Heart left ventricle (tissue), 7 donors: ENCODE data around the genes FAM3C and CADPS2.

- PRO-cap, 6 experiments, result no peak in any of the 6 experiments
- RAMPAGE, long total RNA, 2 experiments, result no peak in any of the 2 experiments
- RRBS, result no CpG with 5 or more reads among the region's 11 CpGs
Observed at GRCh38 chr7:121137926-121138956, 149.7 kb downstream of the CPED1 start.

DNA sequence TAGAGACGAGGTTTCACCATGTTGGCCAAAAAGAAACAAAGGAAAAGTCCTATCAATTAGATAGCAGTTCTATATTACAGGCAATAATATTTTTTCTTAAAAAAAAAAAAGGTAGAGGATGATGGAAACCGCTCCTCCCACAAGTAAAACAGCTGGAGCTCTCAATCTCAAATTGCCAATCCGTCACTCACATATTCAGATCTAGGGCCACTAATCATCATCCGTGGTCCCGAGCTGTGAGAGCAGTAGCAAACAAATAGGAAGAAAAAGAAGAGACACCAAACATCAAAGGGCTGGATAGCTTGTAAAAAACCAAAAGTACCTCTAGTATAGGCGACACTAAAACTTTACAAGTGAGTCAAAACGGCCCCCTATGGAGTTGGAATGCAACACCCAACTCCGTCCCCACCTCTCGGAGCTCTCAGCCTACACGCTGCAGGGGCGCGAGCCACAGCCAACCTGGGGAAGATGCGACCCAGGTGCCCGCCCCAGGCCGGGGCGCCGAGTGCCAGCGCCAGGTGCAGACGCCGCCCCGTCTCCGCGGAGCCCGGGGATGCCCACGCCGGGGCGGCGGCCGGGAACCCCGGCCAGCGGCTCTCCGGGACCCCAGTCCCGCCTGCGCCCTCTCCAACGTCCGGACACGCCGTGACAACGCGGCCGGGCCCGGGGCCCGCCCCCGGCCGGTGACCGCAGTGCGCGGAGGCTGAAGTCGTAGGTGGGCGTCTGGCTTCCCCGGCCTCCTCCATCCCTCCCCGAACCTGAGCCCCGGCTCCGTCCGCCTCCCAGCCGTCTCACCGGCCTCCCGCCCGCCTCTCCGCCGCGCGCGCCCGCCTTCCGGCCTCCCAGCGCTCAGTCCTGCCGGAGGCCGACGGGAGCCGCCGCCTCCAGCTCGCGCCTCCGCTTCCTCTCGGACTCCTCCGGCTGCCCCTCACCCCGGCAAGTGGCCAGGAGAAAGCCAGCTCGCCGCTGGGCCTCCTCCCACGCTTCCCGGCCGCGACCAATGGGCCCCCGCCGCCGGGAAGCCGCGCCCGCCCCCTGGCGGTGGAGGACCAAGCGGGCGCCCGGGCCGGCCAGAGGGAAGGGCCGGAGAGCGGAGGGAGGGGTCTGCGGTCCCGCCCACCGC lies at the start of gene FAM3C:
TSS of gene FAM3C (minus strand) at position 942 of the 1,123 bp plus-strand sequence.
- PRO-cap, 6 experiments, result peak in 6 of 6 experiments; most common minus-strand start position 942 of the sequence (in 6)
- RAMPAGE, long total RNA, 2 experiments, result start-site peak on the minus strand in 2 of 2 experiments, centred at positions 948 to 950 of the sequence, 110 to 496 reads per replicate
- RRBS, result 2% methylated on average over 40 of the region's 100 CpGs

- PRO-cap, 6 experiments, result no peak in any of the 6 experiments
- RAMPAGE, long total RNA, 2 experiments, result no peak in any of the 2 experiments
- RRBS, result no CpG with 5 or more reads among the region's 4 CpGs
Observed at GRCh38 chr7:121510877-121511518, 114.9 kb upstream of the FAM3C start.

DNA sequence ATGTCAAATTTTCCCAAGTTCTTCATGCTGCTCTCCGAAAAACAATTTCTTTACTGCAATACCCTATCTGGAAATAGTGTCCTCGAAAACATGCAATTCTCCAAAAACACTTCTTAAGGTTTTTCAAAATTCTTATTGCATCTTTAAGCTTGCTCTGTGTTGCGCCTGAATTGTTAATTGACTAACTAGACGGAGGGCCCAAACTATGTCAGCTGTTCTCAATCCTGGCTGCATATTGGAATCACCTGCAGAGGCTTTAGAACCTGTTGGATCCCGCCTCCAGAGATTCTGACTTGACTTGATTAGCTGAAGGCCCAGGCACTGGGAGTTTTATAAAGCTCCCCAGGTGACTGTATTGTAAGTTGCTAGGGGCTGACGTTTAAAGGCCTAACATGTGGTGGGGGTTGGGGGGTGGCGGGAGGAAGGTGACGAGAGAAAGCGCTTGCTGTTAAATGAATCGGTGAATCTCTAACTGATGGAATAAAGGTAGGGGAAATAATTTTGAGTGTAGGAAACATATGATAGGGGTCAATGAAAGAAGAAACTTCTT lies 224.8 kb upstream of the FAM3C start:
- PRO-cap, 6 experiments, result no peak in any of the 6 experiments
- RAMPAGE, long total RNA, 2 experiments, result no peak in any of the 2 experiments
- RRBS, result no CpG with 5 or more reads among the region's 10 CpGs

DNA sequence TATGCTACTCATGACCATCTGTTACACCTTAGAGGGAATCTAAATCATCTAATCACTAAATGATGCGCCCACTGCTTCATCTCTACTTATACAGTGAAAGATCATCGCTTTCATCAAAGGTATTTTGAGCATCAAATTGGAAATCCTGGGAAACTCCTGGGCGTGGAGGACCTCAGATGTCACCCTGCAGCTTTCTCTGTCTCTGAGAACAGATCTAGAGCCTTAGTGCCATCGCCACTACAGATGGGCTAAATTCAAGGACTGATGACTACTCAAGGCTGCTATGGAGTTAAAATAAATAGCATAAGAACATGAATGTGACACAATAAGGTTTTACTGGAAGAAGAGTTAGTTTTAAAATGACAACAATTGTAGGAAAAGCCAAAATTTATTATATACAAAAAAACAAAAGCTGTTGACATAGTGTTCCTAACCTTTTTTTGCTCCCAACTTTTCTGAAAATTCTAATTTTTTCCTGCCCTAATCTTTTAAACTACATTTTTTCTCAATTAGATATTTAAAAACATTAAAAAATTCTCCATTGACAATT lies 74.3 kb upstream of the FEZF1 start:
- PRO-cap, 6 experiments, result no peak in any of the 6 experiments
- RAMPAGE, long total RNA, 2 experiments, result no peak in any of the 2 experiments
- RRBS, result no CpG with 5 or more reads among the region's 4 CpGs

DNA sequence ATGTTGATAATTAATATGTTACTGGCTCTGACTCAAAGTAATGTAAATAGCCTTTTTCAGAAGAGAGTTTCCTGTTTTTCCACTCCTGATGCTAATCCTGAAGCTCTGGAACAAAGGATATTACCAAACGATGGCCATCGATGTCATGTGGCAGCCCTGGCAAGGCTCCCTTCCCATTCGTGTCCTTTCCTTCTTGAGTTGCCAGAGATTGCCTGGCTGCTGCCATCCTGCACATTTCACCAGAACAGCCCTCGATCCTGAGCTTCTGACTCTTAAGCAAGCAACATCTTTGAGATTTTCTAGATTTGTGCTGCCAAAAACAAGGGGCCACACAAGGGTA lies 46.0 kb downstream of the RNF133 start:
- PRO-cap, 6 experiments, result no peak in any of the 6 experiments
- RAMPAGE, long total RNA, 2 experiments, result no peak in any of the 2 experiments
- RRBS, result no CpG with 5 or more reads among the region's 4 CpGs

GRCh38 chr7:122802294-122802996 lies 83.8 kb downstream of the CADPS2 start:
- PRO-cap, 6 experiments, result peak in 3 of 6 experiments; most common plus-strand start chr7:122802406 (in 2); most common minus-strand start chr7:122802365 (in 2)
- RAMPAGE, long total RNA, 2 experiments, result start-site peak on the minus strand in 1 of 2 experiments, at chr7:122802553-122802696 at its widest, 15 reads per replicate
- RRBS, result no CpG with 5 or more reads among the region's 7 CpGs

GRCh38 chr7:122828662-122829339 lies 57.5 kb downstream of the CADPS2 start:
- PRO-cap, 6 experiments, result no peak in any of the 6 experiments
- RAMPAGE, long total RNA, 2 experiments, result no peak in any of the 2 experiments
- RRBS, result no CpG with 5 or more reads among the region's 1 CpG

DNA sequence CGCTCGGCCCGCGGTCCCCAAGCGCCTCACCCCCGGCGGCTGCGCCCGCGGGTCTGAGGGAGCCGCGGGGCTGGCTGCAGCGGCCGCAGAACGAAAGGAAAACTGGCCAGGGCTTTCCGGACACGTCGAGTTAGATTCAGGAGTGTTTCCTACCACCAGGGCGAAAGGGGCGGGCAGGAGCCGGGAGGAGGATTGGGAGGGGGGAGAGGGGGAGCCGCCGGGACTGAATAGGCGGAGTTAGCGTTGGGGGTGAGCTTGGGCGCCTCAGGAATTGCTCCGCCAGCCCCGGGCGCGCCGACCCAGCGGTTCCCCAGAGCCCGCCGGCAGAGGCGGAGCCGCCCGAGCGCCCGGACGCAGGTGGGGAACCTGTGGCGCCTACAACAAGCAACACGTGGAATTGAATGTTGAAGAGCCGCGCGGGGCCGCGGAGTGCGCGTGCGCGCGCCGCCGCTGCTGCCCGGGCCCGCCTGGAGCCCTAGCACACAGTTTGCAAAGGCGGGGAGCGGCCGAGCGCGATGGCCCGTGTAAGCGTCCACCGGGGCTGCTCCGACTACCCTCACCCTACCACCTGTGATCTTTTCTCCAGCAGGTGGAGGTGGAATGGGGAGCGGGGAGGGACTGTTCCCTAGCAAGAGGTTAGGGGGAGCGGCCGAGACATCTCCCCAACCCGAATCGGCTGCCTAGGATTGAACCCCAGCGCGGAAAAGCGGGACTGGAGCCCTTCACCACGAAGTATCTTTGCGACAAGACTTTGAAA lies at the start of gene CADPS2:
TSS of gene CADPS2 (minus strand) at position 104 of the 757 bp plus-strand sequence.
- PRO-cap, 6 experiments, result peak in 6 of 6 experiments; most common plus-strand start position 234 of the sequence (in 3); most common minus-strand start position 104 of the sequence (in 6)
- RAMPAGE, long total RNA, 2 experiments, result no peak in any of the 2 experiments
- RRBS, result 1% methylated on average over 47 of the region's 75 CpGs

DNA sequence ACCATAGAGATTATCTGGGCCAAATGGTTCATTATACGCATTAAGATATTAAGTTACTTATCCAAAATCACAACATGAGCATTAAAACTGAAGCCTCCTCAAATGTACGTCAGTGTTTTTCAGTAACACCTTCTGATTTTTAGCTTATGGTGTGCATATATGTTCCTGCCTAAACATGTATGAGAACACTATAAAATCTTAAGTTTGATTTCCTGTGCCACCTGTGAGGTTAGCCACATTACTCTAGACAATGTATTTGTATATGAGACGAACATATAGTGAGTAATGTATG lies 103.1 kb downstream of the IQUB start:
- PRO-cap, 6 experiments, result no peak in any of the 6 experiments
- RAMPAGE, long total RNA, 2 experiments, result no peak in any of the 2 experiments
- RRBS, result no CpG with 5 or more reads among the region's 3 CpGs

DNA sequence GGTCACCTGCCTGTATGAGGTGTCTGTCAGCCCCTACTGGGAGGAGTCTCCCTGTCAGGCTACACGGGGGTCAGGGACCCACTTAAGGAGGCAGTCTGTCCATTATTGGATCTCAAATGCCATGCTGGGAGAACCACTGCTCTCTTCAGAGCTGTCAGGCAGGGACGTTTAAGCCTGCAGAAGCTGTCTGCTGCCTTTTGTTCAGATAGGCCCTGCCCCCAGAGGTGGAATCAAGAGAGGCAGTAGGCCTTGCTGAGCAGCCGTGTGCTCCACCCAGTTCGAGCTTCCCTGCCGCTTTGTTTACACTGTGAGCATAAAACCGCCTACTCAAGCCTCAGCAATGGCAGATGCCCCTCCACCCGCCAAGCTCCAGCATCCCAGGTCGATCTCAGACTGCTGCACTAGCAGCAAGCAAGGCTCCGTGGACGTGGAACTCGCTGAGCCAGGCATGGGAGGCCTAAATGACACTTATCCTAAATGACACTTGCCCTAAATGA lies 6.9 kb upstream of the ASB15 start:
- PRO-cap, 6 experiments, result no peak in any of the 6 experiments
- RAMPAGE, long total RNA, 2 experiments, result no peak in any of the 2 experiments
- RRBS, result no CpG with 5 or more reads among the region's 11 CpGs

DNA sequence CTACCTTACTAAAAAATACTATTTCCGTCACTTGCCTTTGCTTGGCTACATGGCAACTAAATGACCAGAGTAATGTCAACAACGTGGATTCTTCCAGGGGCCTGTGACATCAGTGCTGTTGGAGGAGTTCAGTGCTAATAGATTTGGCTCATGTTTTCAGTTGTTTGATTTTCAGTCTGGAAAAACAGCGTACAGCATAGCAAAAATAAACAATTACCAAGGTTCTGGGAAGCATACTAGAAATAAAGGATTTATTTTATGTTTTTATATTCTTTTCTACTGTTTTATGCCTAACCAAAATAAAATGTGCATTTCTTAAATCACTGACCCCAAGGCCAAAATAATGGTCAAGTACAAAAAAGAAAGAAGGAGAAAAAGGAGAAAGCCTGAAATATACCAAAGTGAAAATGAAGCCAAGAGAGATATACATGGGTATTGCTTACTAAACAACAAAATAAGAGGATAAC lies 2.8 kb upstream of the ASB15 start:
- PRO-cap, 6 experiments, result peak in 1 of 6 experiments; most common plus-strand start position 167 of the sequence (in 1); most common minus-strand start position 61 of the sequence (in 1)
- RAMPAGE, long total RNA, 2 experiments, result no peak in any of the 2 experiments
- RRBS, result no CpG with 5 or more reads among the region's 3 CpGs

GRCh38 chr7:123695653-123696166 lies 40.0 kb downstream of the LMOD2 start:
- PRO-cap, 6 experiments, result no peak in any of the 6 experiments
- RAMPAGE, long total RNA, 2 experiments, result no peak in any of the 2 experiments
- RRBS, result no CpG with 5 or more reads among the region's 2 CpGs

GRCh38 chr7:123930535-123930876 lies 5.5 kb downstream of the SPAM1 start:
- PRO-cap, 6 experiments, result no peak in any of the 6 experiments
- RAMPAGE, long total RNA, 2 experiments, result no peak in any of the 2 experiments
- RRBS, result no CpG with 5 or more reads among the region's 2 CpGs

DNA sequence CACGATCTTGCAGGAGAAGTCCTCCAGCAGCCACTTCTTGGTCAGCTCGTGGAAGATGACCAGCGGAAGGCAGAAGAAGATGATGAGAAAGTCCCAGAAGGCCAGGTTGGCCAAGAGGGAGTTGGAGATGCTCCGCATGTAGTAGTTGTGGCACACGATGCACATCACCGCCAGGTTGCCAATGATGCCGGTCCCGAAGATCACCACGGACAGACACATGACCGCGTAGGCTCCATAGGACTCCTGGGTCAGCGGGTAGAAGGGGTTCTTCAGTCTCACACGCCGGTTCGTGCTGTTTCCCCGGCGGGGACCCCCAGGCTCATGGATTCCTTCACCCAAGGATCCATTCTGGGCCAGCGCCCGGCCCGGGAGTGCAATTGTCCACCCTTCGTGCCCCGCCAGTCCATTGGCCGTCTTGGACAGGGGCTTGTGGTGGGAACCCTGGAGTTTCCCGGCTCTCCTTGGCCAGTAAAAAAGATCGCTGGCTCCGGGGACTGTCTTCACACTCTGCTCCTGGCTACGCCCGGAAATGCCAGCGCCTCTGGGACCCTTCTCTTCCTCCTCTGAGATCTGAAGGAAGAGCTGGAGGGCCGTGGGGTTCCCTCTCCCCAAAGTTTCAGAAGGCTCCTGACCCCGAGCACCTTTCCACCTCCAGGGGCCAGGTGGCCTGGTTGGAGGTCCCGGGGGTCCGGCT lies 1.5 kb downstream of the GPR37 start:
- PRO-cap, 6 experiments, result no peak in any of the 6 experiments
- RAMPAGE, long total RNA, 2 experiments, result no peak in any of the 2 experiments
- RRBS, result 12% methylated on average over 19 of the region's 33 CpGs

DNA sequence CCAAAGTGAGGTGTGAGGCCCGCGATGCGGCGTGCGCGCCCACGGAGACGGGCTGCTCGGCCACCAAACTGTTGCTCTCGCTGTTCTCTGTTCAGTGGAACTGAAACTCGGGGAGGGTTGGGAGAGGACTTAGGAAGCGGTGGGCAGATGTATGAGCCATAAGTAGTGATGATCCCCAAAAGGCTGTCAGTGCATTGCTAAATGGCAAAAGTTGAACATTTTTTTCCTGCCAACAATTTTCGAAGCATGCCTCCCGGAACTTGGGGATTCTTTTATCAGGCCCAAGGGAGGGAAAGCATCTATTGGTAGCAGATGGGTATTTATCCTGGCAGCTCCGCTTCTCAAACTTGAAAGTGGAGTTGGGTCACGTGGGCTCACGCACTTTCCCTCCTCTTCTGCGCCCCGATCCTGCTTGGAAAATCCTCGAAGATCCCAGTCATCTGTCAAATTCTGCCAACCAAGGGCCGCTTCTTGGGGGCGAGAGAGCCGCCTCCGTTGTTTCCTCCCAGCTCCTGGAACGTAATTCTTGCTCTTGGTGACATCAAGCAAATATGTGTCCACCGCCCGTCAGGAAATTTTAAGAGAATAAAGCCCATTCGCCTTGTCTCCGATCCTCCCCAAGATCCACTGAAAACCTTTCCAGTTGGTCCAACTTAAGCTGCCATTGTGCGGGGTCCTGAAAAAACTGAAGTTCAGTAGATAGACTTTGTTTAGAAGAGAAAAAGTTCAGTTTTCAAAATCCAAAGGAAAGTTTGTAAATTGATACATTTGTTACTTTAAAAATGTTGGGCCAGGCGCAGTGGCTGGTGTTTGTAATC lies 673 bp upstream of the ZNF800 start:
- PRO-cap, 6 experiments, result peak in 3 of 6 experiments; most common plus-strand start position 347 of the sequence (in 1); most common minus-strand start position 96 of the sequence (in 2)
- RAMPAGE, long total RNA, 2 experiments, result no peak in any of the 2 experiments
- RRBS, result no CpG with 5 or more reads among the region's 31 CpGs

- PRO-cap, 6 experiments, result no peak in any of the 6 experiments
- RAMPAGE, long total RNA, 2 experiments, result no peak in any of the 2 experiments
- RRBS, result no CpG with 5 or more reads among the region's 10 CpGs
Observed at GRCh38 chr7:127451167-127451713, 58.7 kb upstream of the ZNF800 start.

DNA sequence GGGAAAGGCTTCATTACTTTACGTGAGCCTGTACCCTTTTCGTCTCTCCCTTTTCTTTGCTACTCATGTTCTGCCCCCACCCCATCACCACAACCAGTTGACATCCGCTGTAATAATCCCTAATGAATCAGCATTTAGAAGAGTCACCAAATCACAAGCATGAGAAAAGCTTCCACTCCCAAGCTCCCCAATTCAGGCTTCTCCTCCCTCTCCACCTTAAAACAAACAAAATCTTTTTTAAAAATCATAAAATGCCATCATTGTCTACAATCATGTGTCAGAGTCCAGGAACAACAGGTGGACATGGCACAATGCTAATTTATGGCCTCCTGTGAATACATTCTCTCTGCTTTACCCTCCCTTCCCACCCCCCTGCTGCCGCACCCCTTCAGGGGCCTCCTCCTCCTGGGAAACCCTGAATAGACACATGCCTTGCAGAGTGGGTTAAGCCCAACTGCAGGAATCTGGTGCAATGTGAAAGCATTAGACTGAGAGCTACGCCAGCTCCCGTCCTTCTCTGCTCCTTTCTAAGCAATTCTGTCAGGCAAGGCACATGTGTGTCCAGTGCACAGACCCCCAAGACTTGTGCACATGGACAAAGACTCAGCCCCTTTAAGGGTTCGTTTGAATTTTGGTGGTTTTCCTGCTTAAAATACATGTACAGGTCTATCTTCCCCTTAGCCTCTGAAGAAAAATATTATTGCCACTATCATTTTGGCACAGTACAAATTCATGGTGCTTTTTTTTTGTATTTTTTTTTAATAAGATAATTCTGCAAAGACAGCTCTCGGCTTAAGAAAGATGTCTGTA lies 3.6 kb downstream of the LRRC4 start:
- PRO-cap, 6 experiments, result no peak in any of the 6 experiments
- RAMPAGE, long total RNA, 2 experiments, result no peak in any of the 2 experiments
- RRBS, result no CpG with 5 or more reads among the region's 8 CpGs

- PRO-cap, 6 experiments, result peak in 2 of 6 experiments; most common plus-strand start chr7:128361785 (in 2); most common minus-strand start chr7:128361603 (in 1)
- RAMPAGE, long total RNA, 2 experiments, result no peak in any of the 2 experiments
- RRBS, result 2% methylated on average over 37 of the region's 84 CpGs
Observed at GRCh38 chr7:128361493-128362554, 18.1 kb upstream of the RBM28 start.

GRCh38 chr7:128437676-128438108 lies 18.0 kb upstream of the HILPDA start:
- PRO-cap, 6 experiments, result no peak in any of the 6 experiments
- RAMPAGE, long total RNA, 2 experiments, result no peak in any of the 2 experiments
- RRBS, result no CpG with 5 or more reads among the region's 4 CpGs